Ascending aorta (tissue), 1 donor: ENCODE results near the gene TTYH2.

GRCh38 chr17:74212888-74213795, at the start of gene TTYH2:
Gene TTYH2, plus strand, starts transcription at chr17:74213571.
- PRO-cap: bidirectional peak, plus-strand start at chr17:74213571, minus-strand start at chr17:74213342

DNA sequence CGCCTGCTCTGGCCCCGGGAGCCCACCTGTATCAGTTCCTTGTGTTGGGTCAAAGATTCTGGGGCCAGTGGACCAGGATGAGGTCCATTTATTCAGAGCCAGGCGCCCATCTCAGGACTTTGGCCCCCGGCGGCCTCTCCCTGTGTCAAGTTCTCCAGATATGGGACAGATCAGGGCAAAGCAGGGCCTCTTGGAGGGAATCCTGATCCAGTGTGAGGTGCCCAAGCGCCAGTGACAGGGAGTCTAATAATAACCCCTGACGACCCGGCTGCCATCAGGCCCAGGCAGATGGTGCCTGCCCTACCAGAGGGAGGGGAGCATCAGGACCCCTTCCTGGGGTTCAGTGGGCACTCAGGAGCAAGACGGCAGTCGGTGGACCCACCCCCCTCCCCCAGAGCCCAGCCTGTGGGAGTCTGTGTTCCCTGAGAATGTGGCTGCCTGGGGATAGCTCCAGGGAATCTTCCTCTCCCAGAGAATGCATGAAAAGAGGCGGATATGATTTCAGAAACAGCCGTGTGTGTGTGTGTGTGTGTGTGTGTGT, 1.4 kb downstream of the TTYH2 start:
- PRO-cap: no peak

GRCh38 chr17:74243298-74243863, 30.0 kb downstream of the TTYH2 start:
- PRO-cap: no peak

DNA sequence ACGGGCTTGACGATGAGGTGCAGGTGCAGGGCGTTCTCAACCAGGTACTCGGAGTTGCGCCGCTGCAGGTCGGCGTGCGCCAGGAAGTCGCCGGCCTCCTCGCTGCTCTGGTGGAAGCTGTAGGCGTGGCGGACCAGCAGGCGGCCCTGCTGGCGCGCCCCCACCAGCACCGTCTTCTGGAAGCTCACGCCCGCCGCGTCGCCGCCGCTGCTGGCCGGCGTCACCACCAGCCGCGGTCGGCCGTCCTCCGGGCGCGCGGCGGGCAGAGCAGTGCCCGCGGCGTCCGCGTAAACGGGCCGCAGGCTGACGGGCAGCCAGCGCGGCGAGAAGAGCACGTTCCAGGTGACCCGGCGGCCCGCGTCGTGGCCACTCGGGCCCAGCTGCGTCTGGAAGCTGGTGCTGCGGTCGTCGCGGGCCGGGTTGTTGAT, 5.0 kb downstream of the BTBD17 start:
- PRO-cap: no peak

GRCh38 chr17:74408635-74409251, 23.1 kb upstream of the GPRC5C start:
- PRO-cap: no peak

DNA sequence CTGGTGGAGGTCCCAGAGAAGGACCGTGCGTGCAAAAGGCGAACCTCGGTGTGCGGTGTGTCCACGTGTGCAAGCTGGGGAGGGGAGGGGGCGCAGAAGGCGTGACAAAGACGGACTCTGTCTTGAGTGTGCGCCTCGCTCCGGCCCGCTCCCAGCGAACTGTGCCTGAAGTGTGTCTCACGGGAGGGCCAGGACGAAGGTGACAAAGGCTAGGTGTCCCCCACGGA, 309 bp upstream of the GPRC5C start:
- PRO-cap: no peak

- PRO-cap: no peak
Observed at GRCh38 chr17:74449559-74450182, 16.8 kb upstream of the CD300A start.

DNA sequence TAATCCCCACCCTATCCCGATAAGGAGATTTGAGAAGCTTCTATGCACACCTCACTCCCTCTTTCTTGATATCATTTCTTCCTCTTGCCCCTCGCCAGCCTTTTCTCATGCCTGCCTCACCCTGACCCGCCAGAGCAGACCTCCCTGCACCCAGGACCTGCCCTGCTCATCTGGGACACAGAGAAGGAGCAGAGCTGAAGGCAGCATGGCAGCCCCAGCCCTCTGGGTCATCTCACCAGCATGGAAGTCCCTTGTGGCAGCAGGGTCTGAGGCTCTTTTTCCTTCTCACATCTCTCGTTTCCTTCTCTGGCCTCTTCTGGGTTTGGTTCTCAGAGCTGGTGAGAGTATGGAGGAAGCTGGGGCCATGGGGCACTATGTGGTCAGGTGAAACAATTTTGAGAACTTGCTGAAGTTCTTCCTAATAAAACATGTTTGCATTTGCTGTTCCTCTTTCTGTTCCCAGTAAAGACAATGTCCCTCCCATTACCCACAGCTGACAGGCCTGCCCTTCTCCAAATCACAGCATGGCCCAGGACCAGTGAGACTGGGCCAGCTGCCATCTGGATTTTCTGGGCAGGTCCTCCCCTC, 21.3 kb upstream of the CD300C start:
- PRO-cap: no peak

DNA sequence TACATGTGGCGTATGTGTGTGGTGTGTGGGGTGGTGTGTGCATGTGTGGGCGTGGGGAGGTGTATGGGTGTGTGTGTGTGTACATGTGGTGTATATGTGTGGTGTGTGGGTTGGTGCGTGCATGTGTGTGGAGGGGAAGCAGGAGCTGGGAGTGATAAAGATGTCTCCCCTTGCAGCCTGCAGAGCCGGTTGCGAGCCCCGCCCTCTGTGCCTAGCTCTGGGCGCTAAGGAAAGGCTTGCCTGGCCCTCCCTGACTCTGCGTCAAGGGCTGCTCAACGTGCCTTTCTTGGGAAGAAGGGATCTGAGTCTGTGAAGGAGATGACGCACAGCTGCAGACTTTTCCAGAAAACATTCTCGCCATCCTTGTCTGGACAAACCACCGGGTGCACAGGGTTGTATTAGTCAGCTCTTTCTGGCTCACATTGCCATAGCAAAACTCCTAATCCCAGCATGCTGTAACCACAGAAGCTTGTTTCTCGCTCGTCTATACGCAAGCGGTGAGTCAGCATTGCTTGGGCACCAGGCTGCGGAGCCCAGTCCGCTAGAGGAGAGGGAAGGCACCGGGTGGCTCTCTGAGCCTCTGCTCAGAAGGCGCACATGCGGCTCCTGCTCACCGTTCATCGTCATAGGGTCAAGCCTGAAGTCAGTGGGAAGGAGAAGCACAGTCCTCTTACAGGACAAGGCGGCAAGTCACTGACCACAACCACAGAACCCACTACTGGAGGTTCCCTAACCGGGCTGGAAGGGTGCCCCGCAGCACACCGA, 22.7 kb downstream of the CD300LD start:
- PRO-cap: bidirectional peak, plus-strand start at position 541 of the sequence, minus-strand start at position 263 of the sequence

DNA sequence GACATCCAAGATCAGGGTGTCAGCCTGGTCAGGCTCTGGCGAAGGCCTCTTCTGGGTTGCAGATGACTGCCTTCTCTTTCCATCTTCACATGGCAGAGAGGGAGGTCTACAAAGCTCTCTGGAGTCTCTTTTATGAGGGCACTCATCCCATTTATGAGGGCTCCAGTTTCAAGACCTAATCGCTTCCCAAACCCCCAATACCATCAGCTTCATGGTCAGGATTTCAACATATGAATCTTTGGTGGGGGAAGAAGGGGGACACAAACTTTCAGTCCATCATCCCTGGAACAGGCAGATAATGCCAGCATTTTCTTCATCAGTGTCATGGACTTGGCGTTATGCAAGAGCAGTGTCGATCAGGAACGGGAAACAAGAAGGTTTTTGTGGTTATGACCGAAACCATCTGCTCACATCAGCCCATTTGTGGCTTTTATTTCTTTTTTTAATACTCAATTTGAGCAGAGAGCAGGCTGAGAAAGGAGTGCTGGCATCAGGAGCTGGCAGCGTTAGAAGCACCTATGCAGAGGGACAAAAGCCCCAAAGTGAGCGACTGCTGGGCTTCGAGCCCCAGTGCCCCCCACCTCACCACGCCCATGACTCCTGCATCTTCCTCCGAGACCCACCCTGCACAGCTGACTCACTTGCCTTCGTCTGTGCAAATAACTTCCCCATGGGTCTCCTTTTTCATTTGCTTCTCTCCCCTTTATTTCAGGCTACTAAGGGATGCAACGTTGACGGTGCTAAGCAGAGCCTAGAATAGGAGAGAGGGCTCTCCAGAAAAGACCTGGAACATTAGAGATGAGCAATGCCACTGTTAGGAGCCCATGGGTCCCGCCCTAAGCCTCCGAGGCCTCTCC, 16.1 kb upstream of the CD300E start:
- PRO-cap: no peak

DNA sequence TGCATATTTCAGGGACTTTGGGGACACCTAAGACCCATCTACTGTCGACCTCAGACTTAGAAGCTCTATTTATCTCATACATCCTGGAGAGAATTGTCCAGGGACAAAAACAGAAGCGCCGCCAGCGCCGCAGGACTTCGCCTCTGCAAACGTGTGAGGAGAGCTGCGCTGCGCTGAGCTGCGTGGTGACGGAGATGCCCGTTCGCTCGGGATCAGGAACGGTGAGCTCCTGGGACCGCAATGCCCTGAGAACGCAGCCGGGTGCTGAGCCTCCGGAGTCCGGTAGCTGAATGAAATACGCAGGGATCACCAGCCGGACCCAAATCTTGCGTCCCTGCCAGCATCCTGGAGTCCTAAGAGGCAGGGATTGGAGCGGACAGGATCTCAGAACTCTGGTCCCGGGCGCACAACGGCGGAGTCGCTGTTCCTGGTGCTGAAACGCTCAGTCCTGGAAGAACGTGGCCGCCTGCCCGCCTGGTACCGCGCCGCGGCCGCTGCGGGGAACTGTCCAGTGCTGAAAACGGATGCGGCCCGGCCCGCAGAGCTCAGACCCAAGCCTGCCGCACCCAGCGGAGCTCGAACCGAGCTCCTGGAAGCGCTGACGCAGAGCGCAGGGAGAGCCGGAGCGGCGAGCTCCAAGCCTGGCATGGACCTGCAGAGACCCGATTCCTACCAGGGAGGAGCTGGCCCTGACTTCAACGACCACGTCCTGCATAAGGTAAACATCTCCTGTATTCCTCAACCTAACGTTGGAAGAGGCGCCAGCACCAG, 41.6 kb downstream of the CD300LF start:
- PRO-cap: no peak

DNA sequence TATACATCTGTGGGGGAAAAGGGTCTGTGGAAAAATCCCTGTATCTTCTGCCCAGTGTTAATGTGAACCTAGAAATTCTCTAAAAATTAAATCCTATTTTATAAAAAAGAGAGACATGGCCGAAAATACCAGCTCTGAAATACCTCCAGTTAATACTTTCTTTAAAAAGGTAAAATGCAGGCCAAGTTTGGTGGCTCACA, 6.2 kb upstream of the CD300LF start:
- PRO-cap: no peak

DNA sequence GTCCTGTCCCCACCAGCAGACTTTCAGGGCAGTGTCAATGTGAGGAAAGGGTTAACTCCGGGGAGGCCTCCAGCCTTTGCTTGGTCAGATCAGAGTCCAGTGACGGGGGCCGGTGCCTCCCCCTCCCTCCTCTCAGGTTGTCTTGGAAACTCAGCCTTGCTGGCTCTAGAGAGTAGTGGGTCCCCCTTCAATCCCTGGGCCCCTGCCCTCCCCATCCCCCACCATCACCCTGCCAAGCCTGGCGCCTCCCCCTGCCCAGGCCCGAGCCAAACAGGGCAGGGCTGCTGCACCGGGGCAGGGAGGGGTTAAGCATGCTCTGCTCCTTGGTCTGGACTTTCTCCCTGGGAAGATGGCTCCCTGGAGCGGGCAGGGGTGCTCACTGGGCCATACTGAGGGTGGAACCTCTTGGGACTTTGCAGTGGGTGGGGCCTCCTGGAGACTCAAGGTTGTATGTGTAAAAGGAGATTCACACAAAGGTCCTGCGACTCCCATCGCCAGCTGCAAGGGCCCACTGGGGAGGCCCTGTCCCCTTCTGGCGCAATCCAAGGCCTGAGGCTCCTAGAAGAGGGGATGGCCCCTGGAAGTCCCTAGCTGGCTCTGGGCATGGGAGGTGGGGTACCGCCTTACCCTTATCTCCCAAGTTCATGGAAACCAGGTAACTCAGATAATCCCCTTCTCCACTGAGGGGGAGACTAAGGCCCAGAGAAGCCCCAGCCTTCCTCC, 12.2 kb downstream of the NAT9 start:
- PRO-cap: no peak

DNA sequence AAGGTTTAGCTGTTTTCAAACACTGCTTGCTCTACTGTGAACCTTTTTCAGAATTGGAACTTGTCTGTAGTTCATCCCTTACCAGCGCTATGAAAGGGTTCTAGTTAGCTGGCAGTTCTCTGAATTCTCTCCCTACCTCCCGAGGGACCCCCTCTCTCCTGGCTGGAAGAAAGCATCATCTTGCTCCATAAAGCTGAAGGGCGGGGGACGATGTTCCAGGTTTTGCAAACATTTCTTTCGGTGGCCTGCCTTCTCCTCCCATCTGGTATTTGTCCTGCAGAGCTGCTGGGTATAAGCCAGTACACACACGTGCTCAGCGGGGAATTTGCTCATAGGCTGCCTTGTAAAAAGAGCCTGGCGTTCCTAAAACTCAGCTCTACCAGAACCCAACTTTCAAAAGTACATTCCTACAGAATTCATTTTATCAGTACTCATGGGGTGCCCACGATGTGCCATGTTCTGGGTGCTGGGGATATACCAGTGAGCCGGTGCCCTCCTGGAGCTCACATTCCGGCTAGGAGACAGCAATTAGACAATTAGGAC, 665 bp upstream of the MRPL58 start:
- PRO-cap: unidirectional peak, minus-strand start at position 264 of the sequence

DNA sequence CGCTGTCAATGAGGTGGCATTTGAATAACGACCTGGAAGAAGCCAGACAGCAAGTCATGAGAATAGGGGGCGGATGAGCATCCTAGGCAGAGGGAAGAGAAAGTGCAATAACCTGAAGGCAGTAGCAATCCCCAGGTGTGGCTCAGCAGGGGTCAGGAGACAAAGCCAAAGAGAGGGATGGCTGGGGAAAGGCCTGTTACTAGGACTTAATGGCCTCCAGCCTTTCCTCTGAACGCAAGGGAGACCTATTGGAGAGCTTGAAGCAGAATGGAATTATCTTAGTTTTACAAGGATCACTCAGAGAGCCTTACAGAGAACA, 1.2 kb downstream of the MRPL58 start:
- PRO-cap: no peak

DNA sequence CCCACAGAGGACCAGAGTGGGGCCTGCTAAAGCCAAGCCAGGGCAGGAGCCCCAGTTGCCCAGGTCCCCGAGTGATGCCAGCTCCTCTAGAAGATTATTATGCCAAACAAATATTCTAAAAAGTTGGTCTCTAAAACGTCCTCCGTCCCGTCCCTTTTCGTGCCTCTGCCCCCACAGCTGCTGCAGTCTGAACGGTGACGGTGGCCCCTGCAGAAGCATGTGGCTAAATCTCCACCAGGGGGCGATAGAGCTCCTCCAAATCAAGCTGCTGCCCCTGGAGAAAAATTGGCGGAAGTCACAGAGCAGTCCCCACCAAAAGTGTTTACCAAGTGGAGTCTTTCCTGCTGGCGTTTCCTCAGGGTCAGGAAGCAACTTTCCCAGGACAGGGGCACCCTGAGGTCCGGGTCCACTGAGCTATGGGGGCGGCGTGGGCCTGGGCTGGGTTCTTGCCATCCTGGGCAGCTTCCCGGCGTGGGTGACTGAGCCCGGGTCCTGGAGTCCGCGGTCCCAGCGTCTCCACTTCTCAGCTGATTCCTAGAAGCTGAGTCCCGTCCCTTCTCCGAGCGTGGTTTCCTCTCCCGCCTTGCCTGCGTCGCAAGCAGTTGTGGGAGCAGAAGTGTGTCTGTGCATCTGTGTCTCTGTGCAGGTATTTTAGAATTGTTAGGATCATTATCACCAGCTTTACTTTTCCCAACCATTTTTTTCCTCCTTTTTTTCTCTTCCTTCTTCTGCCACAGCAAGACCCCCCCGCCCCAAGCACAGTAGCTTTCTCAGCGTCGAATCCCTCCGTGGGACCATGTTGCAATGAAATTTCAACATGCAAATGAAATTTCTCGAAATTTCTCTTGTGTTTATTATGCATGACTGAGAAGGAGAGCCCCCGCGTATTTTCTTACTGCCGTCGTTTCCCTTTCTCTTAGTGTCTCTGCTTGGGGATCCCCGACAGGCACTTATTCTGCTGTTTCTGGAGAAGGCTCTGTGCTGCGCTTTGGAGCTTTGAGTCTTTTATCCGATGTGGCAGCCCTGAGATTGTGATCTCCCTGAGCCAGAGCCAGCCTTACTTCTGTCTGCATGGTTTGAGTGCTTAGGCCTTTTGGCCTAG, 4.6 kb downstream of the ARMC7 start:
- PRO-cap: no peak

DNA sequence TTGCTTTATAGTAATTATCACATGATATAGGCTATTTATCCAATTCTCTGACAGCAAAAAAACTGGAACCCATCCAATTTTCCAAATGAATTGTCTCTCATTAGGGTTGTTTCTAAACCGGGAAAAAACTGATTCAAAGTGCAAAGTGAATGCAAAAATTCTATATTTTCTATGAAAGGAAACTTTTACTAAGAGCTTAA, 5.5 kb upstream of the NT5C start:
- PRO-cap: no peak

GRCh38 chr17:75234367-75234786, 27.0 kb downstream of the GGA3 start:
- PRO-cap: no peak

- PRO-cap: no peak
Observed at GRCh38 chr17:75251756-75252171, 9.6 kb downstream of the GGA3 start.

DNA sequence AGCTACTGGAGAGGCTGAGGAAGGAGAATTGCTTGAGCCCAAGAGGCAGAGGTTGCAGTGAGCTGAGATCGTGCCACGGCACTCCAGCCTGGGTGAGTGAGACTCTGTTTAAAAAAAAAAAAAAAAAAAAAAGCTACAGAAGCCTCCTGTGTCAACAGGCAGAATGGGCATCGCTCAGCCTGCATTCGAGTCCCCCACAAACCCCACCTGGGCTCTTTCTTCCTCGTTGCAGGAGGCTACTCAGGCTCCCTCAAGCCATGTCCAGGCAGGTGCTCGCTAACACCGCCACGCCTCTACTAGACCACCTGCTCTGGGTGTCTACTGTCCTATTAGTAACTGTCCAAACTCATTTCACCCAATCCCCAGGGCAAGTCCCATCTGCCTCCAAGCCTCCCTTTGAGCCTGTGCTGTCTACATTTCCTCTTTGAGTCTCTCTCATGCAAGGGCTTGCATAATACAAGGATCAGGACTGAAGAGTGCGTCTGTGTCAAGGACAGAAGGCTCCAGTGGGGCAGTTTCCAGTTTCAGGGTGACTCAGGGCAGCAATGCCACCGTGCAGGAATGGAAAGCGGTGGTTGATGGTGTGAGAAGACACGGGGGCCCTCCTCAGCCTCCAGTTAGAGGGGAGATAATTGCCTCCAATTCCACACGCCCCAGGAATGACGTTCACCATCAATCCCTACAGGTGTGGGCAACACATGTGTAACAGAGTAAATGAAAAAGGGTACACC, 24.5 kb upstream of the SLC25A19 start:
- PRO-cap: no peak